Ishikawa (cell line): ENCODE data around the gene FBLN2.

DNA sequence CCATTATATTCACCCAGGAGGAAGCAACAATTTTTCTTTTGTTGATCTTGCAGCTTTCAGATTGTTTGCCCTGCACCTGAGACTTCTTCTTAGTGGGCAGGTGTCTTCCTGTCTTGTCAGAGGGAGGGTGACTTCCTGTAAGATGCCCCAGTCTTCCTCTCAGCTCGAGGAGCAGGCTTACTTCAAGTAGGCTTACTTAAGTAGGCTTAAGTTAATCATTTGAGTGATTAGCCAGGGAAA, 8.1 kb upstream of the NUP210 start:
- RRBS, result no CpG with 5 or more reads among the region's 1 CpG

DNA sequence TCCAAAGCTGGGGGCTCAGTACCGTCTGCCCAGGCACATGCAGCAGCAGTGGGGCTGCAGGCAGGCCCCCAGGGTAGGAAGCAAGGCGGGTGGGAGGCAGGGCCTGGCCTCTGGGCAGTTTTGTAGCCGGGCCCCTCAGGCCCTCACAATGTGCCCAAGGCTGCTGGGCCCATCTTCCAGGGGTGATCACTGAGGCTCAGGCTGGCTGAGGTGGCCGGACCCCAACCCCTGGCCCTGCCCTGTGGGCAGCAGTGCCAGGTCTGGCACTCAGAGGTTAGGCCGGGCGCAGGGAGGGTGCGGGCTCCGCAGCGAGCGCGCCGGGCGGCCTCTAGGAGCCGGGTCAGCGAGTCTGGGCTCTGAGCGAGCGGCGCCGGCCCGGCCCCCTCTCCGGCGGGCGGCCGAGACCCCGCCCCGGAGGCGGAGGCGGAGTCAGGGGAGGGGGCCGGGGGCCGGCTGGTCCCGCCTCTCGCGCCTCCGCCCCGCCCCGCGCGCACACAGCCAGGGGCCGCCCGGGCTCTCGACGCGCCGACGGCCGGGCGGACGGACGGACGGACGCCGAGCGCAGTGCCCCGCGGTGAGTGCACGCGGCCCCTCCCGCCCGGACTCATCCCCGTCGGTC, at the start of gene FBLN2:
TSS of gene FBLN2 (plus strand) at position 491 of the 619 bp plus-strand sequence.
- RRBS, result 3% methylated on average over 37 of the region's 61 CpGs

DNA sequence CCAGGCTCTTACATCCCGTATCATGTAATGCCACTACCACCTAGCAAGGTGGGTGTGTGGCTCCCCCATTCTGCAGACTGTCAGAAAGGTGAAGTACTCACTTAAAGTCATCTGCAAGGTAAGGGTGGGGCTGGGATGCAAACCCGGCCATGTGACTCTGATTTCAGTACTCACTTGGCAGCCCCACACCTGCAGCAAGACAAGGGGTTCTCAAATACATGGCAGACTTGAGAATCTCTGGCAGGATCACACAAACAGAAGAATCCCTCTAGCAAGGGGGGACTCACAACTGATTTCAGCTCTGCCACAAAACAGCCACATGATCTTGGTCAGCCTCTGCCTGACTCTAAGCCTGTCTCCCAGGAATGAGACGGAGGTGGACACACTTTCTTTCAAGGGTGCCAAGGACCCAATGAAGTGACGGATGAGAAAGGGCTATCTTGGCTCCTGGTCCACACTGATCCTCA, 12.7 kb downstream of the WNT7A start:
- RRBS, result no CpG with 5 or more reads among the region's 4 CpGs

DNA sequence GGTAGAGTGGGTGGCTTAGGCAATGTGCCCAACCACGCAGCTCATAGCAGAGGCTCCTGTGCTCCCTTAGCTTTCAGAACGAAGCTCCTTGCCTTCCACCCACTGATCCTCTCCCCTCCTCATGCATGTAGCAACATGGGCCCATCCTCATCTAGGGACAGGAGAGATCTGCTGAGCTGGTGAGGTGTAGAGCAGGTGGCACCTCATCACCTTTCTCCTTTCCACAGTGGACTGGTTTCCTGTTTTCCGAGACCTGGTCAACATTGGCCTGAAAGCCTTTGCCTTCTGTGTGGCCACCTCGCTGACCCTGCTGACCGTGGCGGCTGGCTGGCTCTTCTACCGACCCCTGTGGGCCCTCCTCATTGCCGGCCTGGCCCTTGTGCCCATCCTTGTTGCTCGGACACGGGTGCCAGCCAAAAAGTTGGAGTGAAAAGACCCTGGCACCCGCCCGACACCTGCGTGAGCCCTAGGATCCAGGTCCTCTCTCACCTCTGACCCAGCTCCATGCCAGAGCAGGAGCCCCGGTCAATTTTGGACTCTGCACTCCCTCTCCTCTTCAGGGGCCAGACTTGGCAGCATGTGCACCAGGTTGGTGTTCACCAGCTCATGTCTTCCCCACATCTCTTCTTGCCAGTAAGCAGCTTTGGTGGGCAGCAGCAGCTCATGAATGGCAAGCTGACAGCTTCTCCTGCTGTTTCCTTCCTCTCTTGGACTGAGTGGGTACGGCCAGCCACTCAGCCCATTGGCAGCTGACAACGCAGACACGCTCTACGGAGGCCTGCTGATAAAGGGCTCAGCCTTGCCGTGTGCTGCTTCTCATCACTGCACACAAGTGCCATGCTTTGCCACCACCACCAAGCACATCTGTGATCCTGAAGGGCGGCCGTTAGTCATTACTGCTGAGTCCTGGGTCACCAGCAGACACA, 16.8 kb downstream of the TMEM43 start:
- RRBS, result no CpG with 5 or more reads among the region's 21 CpGs

DNA sequence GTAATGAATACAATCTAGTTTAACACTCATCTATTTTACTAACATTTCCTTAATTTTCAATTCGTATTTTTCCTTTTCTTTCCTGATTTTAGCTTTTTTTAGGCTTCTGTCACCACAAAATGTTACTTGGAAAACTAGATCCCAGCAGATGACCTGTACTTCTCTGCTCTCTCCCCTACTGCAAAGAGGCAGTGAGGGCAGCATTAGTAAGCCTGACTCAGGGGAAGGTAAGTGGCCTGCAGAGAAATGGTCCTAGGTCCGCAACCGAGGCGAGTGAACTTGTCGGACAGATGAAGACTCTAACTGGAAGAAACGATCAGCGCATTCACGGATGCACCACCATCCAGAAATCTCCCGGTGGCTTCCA, 20.4 kb downstream of the TMEM43 start:
- RRBS, result no CpG with 5 or more reads among the region's 9 CpGs

DNA sequence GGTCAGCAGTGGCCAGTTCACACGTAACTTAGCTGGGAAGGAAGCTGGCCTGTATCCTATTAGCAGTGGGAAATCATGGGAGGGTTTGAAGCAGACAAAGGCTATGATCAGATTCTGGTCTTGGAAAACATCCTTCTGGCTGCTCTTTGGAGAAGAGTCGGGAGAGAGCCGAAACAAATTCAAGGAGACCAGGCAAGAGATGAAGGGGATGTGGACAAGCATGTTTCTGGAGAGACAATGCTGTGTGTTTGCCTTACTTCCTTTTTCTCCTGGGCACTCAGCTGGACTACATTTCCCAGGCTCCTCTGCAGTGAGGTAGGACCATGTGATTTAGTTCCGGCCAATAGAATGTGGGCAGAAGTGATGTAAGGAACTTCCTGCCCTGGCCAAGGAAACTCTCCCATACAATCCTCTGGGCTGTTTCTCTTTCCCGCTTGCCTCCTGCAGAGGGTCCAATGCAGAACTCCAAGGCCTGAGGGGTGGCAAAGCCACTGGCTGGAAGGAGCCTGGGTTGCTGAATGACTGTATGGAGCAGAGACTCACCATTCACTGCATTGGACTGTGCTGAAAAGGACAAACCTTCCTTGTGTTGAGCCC, 82.8 kb upstream of the SLC6A6 start:
- RRBS, result no CpG with 5 or more reads among the region's 5 CpGs

- RRBS, result no CpG with 5 or more reads among the region's 7 CpGs
Measured at GRCh38 chr3:14336045-14336715, 66.2 kb upstream of the SLC6A6 start.

- RRBS, result 38% methylated on average over 2 of the region's 7 CpGs
Measured at GRCh38 chr3:14403573-14403939, 1.1 kb downstream of the SLC6A6 start.

- RRBS, result 14% methylated on average over 1 of the region's 9 CpGs
Measured at GRCh38 chr3:14403940-14404609, 1.7 kb downstream of the SLC6A6 start.

DNA sequence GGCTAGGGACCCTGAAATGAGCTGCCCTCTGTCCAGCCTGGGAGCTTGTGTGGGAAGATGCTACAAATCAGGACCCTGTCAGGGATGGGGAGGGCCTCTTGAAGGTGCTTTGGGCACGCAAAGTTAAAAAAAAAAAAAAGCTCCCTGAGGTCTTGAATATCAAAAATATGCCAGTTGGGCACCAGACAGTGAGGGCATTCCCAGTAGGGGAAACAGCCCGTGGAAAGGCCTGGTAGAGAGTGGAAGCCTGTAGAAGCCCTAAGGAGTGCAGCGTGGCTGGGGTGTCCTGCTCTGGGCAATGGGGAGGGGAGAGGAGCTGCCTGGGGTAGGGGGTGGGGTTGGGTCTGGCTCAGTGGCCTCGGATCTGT, 21.8 kb downstream of the SLC6A6 start:
- RRBS, result no CpG with 5 or more reads among the region's 4 CpGs

- RRBS, result no CpG with 5 or more reads among the region's 17 CpGs
Measured at GRCh38 chr3:14434118-14435276, 32.1 kb downstream of the SLC6A6 start.

DNA sequence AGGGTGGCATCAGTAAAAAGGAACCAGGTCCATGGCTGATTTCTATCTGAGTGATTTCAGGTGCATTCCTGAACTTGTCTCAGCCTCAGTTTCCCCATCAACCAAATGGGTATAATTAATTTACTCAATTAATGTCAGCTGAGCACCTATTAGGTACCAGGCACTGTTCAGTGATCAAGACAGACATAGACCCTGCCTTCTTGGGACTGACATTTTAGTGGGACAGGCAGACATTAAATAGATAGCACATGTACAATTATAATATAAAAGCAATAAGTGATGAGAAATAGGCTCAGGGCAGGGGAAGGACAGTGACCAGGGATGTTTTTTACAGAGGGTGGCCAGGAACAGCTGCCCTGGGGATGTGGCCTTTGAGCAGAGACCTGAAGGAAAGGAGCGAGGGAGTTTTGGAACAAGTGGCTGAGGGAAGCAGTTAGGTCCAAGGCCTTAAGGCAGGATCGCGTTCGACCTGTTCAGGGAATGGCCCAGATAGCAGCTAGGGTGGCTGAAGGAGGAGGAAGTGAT, 51.1 kb downstream of the SLC6A6 start:
- RRBS, result no CpG with 5 or more reads among the region's 4 CpGs

GRCh38 chr3:14555717-14556435, 15.7 kb upstream of the GRIP2 start:
- RRBS, result 67% methylated on average over 18 of the region's 26 CpGs

DNA sequence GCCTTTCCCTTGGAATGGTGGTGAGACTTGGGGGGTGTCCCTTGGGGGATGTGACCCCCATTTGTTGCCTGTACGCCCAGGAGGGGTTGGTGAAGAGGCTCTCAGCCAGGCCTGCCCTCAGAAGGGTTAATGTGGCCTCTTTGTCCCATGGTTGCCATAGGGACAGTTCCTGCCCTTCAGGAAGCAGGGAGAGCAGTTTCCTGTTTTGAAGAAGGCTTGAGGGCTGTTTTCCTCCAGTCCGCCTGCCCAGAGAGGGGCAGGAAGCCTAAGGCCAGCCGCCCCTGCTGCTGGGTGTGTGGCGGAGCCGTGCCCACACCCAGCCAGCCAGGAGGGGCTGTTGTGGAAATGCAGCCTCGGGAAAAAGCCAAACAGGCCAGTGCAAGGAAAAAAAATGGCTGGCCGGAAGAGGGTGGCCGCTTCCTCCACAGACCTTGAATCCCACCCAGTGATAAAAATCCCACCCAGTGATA, 14.5 kb upstream of the FGD5 start:
- RRBS, result no CpG with 5 or more reads among the region's 8 CpGs

- RRBS, result no CpG with 5 or more reads among the region's 9 CpGs
Measured at GRCh38 chr3:14841878-14842353, 23.2 kb downstream of the FGD5 start.

GRCh38 chr3:14948503-14949084, 1.2 kb downstream of the NR2C2 start:
- RRBS, result 1% methylated on average over 5 of the region's 40 CpGs

GRCh38 chr3:14989918-14990809, 42.8 kb downstream of the NR2C2 start:
- RRBS, result no CpG with 5 or more reads among the region's 3 CpGs

DNA sequence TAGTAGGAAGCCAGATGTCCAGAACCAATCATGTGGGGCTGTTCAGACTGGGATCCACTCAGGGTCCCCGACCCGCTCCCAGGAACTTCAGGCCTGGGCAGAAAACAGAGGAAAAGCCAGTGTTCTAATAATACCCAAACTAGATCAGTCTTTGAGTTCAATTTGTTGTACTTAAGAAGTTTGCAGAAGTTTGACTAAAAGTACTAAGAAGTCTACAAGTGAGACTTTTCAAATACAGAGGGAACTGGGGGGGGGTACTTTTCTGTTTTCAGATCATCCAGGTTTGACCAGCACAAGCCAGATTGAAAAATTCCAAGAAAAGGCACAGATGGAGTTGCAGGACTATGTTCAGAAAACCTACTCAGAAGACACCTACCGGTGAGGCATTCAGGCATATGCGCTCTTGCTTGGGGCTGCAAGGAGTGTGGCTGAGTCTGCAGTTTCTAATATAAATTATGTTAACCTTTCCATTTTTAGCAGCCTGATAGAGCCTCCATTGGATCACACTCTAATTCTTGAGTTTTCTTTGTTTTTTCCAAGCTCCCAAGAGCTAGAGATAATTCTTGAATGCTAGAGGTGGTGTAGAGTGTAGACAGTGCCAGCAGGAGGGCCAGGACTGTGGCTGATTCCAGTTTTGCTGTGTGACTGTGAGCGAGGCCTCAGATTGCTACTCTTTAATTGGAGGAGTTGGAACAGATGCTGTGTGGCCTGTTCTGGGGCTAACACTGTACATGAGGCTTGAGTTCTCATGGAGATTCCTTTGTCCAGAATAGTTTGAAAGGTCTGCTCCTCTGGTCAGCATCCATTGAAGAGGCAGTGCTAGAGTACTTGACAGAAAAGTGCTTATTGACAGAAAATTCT, 26.0 kb downstream of the MRPS25 start:
- RRBS, result no CpG with 5 or more reads among the region's 5 CpGs

DNA sequence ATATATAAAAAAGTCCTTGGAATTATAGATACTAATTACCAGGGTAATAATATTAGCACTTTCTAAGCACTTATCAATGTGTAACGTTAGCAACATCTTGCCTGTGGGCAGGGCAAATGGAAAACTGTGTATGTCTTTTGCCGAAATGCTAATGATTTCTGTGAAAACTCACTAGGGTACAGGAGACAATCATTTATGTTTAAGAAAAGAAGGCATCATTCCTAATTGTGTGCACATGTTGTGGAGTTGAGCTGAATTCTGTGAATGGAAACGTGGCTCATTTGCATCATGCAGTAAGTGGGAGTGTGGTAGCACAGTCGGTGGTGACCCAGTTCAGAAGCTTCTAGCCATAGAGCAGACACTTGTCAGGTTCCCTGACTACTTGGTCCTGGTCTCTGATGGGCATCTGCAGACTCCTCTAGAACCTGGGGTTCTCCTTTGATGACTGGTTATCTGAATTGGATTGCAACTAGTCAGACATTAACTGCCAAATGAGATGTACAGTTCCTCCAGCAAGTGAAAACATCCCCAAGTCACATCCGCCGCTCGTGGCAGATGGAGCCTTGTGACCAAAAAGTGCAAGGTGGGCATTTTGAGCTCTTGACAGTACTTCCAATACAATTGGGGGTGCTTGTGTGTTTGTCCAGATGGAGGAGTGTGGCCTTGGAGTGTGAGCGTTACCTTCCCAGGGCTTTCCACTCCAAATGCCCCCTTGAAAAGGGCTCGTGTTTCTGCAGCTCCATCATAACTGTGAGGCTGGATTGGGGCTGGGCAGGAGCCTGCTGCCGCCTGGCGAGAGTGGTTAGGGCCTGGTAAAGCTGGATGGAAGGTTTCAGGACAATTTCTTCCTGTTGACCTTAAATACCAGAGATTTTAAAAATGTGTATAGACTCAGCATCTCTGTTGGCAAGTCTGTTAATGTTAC, 21.5 kb downstream of the MRPS25 start:
- RRBS, result no CpG with 5 or more reads among the region's 11 CpGs

DNA sequence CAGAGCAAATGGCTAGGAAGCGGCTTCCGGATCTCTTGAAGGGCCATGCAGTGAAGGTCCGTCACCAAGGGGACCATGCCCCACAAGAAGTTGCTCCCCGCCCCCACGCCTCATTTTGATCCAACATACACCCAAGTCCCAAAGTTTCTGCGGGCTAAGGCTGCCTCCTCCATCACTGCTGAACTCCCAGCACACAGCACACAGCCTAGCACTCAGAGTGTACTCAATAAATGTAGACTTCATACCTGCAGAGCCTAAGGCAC, 1.2 kb downstream of the MRPS25 start:
- RRBS, result no CpG with 5 or more reads among the region's 6 CpGs